Pericardium fibroblast (primary cell): ENCODE results near the genes KDM4E and SRSF8.

DNA sequence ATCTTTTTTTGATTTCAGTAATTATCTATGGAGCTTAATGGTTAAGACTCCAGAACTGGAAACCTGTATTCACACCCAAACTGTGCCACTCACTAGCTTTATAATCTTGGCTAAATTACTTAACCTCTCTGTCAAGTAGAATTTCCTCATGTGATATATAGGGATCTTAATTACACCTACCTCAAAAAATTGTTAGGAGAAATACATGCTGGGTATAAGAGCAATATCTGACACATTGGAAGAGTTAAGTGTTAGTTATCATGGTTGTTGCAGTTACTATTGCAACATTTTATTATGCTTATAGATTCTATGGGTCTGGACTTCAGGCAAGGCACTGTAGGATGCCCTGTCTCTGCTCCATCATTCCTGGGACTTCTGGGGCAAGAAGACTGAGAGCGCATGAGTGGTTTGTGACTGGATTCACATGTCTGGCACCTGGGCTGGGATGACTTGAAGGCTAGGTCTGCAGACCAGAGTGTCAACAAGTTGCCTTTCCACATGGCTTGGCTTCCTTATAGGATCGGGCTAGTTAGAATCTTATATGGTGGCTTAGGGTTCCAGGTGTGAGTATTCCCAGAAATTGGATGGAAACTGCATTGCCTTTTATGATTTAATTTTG is 10.3 kb downstream of the AMOTL1 start:
- RAMPAGE, long total RNA: no peak

GRCh38 chr11:94788467-94788900 is 20.3 kb downstream of the AMOTL1 start:
- RAMPAGE, long total RNA: no peak

GRCh38 chr11:94831249-94831758 is 63.1 kb downstream of the AMOTL1 start:
- RAMPAGE, long total RNA: no peak

DNA sequence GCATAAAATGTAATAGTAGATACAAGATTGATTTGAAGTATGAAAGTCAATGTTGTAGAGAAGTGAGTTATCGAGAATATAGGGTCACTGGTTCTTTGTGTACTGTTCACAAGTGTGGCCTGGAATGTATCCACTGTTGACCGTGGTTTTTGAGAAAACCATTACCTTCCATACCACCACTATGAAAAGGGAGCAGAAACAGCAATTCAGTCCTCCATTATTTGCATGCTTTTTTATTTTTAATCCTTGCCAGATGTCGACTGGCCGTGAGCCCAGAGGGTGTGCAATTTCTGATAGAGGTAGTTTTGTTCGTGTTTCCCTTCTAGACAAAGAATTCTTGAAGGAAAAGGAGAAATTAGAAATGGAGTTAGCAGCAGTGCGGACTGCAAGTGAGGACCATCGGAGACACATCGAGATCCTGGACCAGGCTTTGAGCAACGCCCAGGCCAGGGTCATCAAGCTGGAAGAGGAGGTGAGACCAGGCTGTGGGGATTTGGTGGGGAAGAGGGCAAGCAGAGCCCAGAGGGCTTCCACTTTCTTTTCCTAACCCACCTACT is 81.7 kb downstream of the AMOTL1 start:
- RAMPAGE, long total RNA: no peak

DNA sequence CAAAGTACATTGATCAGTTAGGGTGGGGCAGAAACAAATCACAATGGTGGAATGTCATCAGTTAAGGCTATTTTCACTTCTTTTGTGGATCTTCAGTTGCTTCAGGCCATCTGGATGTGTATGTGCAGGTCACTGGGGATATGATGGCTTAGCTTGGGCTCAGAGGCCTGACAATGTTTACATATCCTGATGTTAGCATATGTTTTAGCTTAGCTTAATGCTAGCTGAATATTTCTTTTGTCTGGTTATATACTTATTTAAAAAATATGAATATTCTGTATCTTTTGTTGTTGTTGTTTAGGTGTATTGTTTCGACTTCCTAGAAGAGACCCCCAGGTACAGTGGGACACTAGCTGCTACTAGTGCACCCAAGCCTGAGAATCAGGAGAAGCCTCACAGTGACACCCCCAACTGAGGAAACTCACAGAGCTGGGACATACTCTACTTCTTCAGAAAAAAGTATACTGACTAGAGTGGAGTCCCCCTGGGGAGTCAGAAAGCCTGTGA is at the start of gene KDM4E:
Gene KDM4E (plus strand): TSS at position 369 of the 507 bp plus-strand sequence.
- RAMPAGE, long total RNA: no peak

DNA sequence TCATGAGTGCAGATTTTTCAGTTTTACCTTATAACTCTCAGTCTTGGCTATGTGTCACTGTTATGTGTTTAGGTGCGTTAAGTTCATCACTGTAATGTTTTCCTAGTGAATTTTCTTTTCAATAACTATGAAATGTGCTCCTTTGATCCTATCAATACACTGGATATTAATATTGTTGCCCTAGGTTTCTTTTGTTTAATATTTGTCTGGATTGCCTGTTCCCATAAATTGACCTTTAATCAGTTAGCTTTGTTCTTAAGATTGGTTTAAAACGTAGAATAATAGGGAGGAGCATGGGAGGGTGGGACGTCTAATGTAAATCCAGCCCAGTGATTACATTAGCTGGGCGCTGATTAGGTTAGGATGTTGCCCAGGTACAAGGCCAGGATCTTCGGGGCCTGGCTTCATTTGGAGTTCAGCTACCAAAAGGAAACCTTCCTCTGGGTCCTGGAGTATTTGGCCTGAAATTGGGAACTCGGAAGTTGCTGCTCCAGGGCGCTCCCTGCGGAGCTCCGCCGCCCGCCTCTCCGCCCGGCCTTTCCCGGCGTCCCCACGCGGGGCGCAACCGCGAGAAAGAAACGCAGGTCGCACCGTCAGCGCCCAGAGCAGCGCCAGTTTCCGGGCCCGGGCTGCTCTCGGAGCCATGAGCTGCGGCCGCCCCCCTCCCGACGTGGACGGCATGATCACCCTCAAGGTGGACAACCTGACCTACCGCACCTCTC is at the start of gene SRSF8:
Gene SRSF8 (plus strand): TSS at position 336 of the 722 bp plus-strand sequence.
- RAMPAGE, long total RNA: no peak

DNA sequence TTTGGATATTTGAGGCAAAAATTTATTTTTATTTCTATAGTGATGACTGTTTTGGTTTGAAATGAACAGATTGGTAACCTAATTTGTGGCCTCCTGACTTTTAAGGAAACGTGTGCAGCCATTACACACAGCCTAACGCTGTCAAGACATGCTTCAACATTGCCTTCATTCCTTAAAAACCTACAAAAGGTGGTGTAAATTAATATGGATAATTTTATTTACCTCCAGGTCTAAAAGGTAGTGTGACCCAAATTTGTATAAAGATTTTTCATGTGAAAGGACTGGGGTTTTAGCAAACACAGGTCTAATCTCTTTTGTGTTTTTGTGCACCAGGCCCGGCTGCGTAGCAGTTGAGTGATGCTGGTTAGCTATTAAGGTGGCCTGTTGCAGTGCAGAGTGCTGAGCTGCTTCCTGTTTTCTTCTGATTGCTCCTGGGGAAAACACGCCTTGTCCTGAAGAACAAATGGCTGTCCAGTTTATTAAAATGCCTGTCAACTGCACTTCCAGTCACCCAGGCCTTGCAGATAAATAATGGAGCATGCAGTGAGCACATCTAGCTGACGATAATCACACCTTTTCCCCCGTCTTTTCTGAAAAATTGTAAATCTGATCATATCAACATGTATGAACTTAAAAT is 1.7 kb downstream of the SRSF8 start:
- RAMPAGE, long total RNA: no peak

- RAMPAGE, long total RNA: no peak
Measured at GRCh38 chr11:95151394-95152086, 61.9 kb downstream of the ENDOD1 start.

- RAMPAGE, long total RNA: no peak
Measured at GRCh38 chr11:95232151-95232786, 1.3 kb upstream of the SESN3 start.

GRCh38 chr11:95443570-95443876 is 212.5 kb upstream of the SESN3 start:
- RAMPAGE, long total RNA: no peak

- RAMPAGE, long total RNA: no peak
Measured at GRCh38 chr11:95711181-95711515, 78.4 kb downstream of the FAM76B start.

DNA sequence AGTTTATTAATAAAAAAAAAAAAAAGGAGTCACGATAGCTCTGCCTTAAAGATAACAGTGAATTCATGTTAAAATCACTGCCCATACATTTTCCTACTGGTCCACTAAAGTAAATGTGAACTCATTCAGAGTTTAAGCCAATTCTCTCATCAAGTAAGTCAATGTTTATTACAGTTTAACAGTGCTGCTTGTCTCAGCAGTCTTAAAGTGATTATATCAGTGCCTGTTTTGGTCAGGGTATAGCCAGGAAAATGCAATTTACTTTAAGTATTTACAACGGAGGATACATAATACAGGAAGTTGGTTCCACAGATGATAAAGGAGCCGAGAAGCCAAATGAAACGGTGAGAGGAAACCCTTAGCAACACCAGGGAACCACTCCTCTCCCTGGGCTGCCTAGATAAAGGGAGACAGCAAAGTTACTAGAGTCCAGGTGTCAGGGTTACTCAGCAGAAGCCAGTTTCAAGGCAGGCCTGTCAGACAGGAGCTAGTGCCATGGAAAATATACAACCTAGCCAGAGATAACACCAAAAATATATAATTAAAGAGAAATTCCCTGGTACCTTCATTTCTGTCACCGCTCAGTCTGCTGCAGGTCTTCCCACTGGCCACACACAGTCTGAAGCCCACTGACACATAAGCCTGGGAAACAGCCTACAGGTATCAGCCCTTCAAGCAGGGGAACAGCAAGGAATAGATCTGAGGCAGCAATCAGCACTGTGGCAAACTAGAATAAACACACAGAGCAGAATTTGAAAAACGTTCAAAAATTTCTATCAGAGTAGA is 55.5 kb downstream of the FAM76B start:
- RAMPAGE, long total RNA: no peak

DNA sequence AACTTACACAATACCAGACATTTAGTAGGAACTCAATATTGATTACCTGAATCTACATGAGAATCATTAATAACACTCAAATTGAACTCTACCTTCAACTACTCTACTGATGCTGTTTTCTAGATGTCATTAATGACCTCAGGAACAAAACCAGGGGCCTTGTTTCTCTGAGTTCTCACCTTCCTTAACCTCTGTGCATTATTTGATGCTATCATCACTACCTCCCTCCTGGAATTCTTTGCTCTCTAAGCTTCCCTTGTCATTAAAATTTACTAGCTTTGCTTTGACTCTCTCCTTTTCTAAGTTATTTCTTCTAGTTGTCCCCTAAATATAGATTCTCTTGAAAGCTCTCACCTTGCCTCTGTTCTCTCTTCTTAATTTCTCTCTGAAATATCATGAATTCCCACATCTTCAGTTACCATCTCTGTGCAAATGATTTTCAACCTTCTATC is 23.1 kb downstream of the MTMR2 start:
- RAMPAGE, long total RNA: no peak

GRCh38 chr11:95924279-95924802 is 434 bp upstream of the MTMR2 start:
- RAMPAGE, long total RNA: no peak

GRCh38 chr11:96194071-96194814 is 148.8 kb downstream of the MAML2 start:
- RAMPAGE, long total RNA: no peak

- RAMPAGE, long total RNA: no peak
Measured at GRCh38 chr11:96214785-96215202, 128.2 kb downstream of the MAML2 start.

- RAMPAGE, long total RNA: no peak
Measured at GRCh38 chr11:96227198-96227548, 115.8 kb downstream of the MAML2 start.

- RAMPAGE, long total RNA: no peak
Measured at GRCh38 chr11:96228415-96229590, 114.2 kb downstream of the MAML2 start.

- RAMPAGE, long total RNA: no peak
Measured at GRCh38 chr11:96229591-96230022, 113.4 kb downstream of the MAML2 start.

DNA sequence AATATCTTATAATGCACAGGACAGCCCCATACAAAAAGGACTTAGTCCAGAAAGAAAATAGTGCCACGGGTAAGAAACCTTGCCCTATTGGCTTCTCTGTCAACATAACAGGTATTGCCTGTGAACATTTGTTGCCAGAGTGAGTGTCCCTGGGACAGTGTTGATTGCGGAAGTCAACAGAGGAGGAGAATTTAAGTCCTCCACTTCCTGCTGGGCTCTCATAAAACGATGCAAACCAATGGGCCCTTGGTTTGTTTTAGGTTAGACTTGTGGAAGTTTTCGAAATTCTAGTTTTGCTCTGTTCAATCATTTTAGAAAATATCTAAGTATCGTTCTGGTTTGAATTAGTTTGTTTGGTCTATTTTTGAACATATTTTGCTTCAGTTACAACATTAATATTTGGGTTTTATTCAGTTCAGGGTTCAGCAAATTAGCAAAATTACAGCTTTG is 101.4 kb downstream of the MAML2 start:
- RAMPAGE, long total RNA: no peak